H9 (cell line): Measurements from ENCODE around the gene ARHGEF17.

- PRO-cap, result bidirectional peak, plus-strand start at chr11:73308276, minus-strand start at chr11:73308159
Measured at GRCh38 chr11:73308236-73308382, at the start of gene ARHGEF17. TSS of gene ARHGEF17 (plus strand) at chr11:73308276.

DNA sequence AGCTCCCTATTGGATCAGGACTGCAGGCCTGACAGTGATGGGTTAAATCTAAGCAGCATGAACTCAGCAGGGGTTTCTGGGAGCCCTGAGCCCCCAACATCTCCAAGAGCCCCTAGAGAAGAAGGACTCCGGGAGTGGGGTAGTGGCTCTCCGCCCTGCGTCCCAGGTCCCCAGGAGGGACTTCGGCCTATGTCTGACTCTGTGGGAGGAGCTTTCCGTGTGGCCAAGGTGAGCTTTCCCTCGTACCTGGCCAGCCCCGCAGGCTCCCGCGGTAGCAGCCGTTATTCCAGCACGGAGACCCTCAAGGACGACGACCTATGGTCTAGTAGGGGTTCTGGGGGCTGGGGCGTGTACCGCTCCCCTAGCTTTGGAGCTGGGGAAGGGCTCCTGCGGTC, 1.5 kb downstream of the ARHGEF17 start:
- PRO-cap, result no peak

DNA sequence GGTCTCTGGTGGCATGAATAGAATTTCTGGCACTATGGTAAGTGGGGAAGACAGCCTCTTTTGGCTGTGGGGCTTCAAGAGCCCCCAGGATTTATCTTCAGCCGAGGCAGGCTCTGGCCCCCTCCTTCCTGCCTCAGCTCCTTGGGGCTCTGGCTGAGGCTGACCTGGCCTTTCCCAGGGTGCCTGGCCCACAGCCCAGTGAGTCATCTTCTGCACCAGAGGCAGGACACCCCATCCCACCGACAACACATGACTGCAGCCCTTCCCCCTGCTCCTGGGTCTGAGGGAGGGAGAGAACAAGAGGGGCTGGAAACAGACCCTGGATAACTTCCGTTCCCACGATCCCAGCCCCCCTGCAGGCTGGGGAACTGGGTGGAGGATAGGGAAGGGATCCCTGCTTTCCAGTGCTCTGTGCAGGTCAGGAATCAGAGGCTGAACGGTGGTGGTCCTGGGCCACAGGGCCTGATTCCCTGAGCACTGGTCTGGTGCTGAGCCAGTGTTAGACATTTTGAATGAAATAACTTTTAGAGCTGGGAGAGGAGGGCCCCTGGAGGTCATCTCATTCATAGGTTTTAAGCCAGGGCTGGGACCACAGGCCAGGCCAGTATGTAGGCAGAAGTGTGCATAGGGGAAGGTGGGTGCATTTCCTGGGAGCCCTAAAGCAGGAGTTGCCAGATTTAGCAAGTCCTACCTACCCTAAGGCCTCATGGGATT, 26.6 kb downstream of the ARHGEF17 start:
- PRO-cap, result no peak

DNA sequence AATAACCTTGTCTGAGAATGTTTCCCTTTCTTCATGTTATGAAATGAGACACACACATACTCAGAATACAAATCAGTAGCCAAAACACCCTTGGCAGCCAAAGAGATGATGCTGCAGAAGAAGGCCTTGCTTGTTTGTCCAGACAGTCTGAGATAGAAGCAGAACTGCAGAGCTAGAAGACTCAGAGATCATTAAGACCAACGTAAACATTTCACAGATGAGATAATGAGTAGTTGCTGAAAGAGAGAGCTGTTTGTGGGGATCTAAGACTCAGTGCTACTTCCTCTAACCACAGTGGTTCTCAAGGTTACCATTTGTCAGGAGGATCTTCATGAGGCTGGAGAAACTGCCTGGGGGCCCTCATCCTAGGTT, 38.9 kb downstream of the RELT start:
- PRO-cap, result no peak

DNA sequence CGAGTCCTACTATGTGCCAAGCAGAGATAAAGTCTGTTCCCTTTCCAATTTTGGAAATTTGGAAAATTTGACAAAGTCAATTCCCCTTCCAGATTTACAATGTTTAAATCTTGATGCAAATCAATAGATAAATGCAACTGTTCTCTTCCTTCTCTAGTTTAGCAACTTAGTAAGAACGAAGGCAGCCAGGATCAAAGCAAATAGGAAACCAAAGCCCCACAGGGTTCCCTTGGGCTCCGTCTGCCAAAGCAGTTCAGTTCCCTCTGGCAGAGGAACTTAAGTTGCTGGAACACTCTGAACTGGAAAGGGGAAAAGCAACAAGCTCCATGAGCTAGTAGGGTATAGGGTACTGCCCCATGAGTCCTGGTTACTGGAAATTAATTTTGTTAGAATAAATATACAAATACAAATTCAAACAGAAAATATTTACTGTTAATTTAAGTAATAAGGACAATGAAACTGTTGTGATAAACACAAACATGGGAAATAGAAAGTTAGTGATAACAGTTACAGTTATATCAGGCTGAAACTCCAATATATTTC, 91.3 kb downstream of the RELT start:
- PRO-cap, result no peak

- PRO-cap, result no peak
Measured at GRCh38 chr11:73969302-73969947, 13.2 kb downstream of the UCP2 start.

GRCh38 chr11:73981197-73982294, 1.1 kb downstream of the UCP2 start:
- PRO-cap, result unidirectional peak, plus-strand start at chr11:73981971

GRCh38 chr11:73983168-73983940, 711 bp upstream of the UCP2 start:
- PRO-cap, result bidirectional peak, plus-strand start at chr11:73983532, minus-strand start at chr11:73983202

DNA sequence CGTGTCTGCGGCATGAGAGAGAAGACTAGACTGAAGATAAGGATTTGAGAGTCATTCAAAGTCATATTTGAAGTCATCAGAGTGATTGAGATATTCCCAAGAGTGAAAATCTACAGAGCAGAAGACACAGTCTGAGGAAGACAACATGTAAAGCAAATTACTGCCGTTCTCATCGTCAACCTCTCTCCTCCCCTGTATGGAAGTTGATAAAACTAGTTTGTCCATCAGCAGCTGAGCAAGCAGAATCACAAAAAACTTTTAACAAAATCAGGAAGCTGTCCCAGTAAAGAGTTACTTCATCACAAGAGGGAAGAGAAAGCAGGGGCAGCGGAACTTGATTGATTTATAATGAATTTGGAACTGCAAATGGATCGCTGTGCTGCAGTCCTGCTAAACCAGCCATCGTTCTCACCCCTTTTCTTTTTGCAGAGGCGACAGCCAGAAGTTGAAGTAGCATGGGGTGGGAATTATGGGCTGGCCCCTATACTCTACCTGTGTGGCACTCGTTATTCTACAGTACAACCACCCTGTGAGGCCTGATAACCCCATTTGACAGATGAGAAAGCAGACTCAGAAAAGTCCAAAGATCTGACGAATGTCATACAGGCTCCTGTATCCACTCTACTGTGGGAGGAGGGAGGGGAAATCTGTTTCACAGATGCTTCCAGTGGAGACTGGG, 13.7 kb upstream of the UCP3 start:
- PRO-cap, result no peak

- PRO-cap, result no peak
Measured at GRCh38 chr11:74171915-74172494, 916 bp downstream of the PPME1 start.

DNA sequence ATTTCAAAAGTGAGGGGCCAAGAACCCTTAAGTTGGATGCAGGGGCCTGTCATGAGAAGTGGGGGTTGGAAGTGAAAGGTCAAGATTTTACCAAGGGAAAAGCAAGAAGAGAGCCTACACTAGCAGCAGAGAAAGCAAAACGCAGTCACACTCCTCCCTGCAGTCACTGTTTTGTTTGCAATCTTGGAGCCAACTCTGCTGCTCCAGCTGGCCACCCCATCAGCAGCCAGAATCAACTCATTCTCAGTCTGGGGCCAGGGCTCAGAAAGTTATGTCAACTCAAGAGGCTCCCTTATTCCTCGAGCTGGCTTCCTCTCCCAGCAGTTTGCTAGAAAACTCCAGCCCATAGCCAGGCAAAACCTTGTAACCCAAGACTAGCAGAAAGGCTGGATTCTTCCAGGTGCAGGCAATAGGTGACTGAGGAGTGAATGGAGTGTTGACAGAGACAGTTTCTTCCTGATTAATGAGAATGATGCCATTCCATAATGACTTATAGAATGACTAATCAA, 53.5 kb downstream of the P4HA3 start:
- PRO-cap, result no peak

DNA sequence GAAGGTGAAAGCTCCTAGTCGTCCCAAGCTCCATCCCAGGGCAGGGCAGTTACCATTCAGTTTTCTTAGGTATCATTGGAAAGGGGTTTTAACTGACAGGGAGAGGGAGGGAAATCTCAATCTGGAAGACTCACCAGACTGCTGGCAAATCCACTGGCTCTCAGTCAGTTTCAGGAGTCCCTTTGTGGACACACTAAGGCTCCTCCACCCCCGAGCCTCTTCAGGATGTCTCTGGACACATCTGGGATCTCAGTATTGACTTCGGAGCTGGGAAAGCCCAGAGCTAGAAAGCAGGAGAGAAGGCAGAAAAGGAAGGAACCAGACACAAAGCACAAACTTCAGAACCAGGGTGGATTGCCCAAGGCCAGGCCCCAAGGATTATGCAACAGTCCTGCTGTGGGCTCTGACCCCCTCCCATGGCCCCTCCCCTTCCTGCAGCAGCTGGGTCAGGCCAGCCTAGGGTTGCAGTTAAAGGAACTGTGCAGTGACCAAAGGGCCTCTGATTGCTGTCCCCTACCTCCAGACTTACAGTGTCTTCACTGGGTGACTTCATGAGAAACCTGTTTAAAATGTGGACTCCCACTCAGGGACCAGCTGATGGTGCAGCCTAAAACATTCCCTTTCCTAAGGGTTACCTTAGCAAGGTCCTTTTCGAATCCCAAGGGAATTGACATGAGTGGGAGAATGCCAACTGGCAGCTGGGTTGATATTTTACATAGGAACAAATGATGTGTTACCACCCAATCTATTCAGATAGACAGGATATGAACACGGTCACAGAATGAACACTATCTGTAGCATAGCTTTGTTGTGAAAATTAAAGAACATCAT, 5.3 kb downstream of the KCNE3 start:
- PRO-cap, result unidirectional peak, minus-strand start at position 380 of the sequence

- PRO-cap, result bidirectional peak, plus-strand start at chr11:74749348, minus-strand start at chr11:74749142; bidirectional peak, plus-strand start at chr11:74749555, minus-strand start at chr11:74749534; bidirectional peak, plus-strand start at chr11:74749721, minus-strand start at chr11:74749627; unidirectional peak, minus-strand start at chr11:74749815
Measured at GRCh38 chr11:74749055-74750155, 756 bp downstream of the RNF169 start.

DNA sequence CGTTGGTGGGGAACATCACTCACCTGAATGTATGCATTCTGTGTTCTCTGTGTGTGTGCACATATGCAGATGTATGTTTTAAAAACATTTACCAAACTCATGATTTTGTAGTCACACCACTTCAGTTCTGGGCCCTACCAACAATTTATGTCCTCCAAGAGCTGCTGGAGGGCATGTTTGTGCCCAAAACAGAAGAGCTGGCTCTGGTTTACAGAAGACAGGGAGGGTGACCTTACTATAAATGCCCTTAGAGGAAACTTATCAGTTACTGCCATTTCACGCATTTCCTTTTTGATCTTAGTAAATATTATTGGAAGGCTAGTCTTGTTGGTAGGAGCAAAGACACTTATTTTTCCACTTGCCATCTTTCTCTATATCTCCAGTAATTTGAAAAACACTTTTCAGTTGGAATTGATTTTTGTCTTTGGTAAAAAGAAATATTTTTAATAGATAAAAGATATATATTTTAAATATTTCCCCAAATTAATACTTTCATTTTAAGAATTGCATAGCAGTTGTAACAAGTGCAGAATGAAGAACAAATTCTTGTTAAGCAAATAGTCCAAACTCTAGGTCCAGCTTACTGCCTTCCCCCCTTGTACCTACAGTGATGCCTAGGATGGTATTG, 90.0 kb downstream of the RNF169 start:
- PRO-cap, result no peak

DNA sequence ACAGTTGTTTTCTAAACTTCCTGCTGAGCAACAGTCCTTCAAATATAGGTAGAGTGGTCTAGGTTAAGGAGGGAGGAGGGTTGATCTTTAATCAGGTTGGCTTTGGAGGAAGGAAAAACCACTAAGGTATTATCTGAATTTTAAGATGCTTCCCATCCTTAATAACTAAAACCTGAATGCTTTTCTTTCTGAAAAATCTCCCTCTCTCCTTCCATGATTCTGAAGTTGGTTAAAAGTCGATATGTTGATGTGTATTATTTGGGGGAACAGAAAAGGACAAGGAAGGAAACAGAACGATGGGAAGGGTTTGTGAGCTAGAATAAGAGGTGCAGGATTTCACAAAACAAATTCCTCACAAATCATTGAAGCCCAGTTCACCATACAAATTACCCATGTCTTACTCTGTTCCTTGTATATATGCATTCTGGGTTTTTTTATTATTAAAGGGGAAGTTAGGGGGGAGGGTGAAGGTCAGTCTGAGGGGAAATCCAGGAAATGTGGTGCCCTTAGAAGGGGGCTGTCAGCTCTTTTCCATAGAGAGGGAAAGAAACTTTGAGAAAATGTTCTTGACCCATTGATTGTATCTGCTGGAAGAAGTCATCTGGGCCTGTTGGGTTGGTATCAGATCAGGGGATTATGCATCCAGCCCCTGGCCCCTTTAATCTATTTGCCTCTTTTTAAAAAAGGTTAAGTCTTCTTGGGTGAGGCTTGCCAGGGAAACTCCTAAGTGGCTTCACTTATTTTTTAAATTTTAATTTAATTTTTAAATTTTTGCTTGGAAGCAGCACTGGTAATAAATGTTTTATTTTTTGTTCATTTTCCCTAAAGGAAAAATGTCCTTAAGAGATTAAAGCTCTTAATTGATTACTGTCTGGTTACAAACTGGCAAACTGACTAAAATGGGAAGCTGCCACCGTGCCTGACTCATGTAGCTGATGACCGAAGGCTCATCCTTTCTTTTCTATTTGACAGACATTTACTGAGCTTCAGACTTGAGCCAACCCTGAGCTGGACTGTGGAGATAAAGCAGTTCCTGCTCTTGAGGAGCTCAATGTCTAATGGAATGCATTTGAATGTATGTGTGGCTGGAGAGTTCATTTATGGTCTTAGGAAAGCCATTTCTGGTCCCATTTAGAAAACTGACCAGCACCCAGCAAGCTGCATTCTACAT, 90.9 kb downstream of the RNF169 start:
- PRO-cap, result no peak

GRCh38 chr11:74841357-74842386, 93.0 kb downstream of the RNF169 start:
- PRO-cap, result no peak

DNA sequence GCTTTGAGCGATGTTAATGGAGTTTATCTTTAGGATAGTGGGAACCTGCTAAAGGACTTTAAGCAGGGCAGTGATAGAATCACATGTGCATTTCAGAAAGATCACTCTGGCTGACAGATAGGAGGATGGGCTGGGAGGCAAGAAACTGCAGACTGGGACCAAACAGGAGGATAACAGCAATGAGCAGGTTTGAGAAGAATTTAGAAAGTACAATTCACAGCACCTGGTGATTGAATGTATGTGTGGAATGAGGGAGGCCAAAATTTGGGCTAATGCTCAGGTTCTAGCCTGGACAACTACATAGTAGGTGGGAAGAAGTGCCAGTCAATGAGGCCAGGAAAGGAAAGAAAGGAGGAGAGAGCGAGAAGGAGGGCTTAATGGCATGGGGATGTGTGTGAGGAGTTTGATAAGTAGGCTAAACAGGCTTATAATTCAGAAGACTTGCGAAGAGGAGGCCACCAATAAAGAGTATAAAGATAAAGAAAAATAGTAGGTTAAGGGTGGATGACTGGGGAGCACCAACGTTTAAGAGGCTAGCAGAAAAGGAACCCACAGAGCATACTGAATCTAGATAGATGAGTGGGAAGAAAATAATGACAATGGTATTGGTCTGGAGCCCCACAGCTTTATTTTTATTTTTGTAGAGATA, 38.1 kb downstream of the XRRA1 start:
- PRO-cap, result no peak

- PRO-cap, result no peak
Measured at GRCh38 chr11:75031199-75031993, 42.7 kb downstream of the NEU3 start.

- PRO-cap, result no peak
Measured at GRCh38 chr11:75170906-75171238, 20.0 kb downstream of the SLCO2B1 start.

- PRO-cap, result no peak
Measured at GRCh38 chr11:75265872-75266655, 25.5 kb downstream of the TPBGL start.